LHCN-M2 (cell line): ENCODE data around the gene TLR9.

GRCh38 chr3:51977310-51978074 lies 2.6 kb downstream of the ABHD14A start:
- RAMPAGE, long total RNA, result no peak

- RAMPAGE, long total RNA, result no peak
Measured at GRCh38 chr3:52022403-52023315, 27.0 kb upstream of the RPL29 start.

DNA sequence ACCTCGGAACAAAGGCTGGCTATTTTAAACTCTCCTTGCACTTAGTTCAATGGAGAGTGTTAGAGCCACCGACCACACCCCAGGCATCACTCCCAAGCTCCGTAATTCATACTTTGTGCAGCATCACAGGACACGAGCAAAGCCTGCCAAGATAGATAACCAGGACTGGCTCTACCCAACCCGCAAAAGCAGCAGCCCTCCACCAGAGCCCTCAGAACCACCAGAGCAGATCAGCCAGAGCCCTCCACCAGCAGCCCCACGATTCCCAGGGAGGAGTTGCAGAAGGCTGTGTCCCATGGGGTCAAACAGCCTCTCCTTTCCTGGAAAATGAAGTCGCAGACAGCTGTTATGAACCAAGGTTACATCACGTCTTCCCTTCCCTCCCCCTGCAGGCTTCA lies 45.7 kb downstream of the POC1A start:
- RAMPAGE, long total RNA, result no peak

DNA sequence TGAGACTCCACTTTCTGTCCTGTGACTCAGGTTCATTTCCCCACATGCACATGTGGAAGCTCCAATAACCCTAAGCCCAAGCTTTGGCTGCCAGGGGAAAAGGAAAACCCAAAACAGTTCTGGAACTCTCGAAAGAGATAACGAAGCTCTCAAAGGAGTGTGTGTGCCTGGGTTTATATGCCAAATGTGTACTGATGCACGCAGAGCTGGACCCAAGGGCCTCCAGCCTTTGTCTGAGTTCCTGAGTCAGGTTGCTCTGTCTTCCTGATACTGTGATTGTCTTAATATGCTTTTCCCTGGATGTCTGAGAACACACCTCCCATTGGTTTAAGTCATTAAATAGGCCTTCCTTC lies 43.5 kb downstream of the POC1A start:
- RAMPAGE, long total RNA, result no peak

- RAMPAGE, long total RNA, result no peak
Measured at GRCh38 chr3:52136375-52137169, 17.7 kb downstream of the POC1A start.

- RAMPAGE, long total RNA, result no peak
Measured at GRCh38 chr3:52140078-52140577, 14.1 kb downstream of the POC1A start.

DNA sequence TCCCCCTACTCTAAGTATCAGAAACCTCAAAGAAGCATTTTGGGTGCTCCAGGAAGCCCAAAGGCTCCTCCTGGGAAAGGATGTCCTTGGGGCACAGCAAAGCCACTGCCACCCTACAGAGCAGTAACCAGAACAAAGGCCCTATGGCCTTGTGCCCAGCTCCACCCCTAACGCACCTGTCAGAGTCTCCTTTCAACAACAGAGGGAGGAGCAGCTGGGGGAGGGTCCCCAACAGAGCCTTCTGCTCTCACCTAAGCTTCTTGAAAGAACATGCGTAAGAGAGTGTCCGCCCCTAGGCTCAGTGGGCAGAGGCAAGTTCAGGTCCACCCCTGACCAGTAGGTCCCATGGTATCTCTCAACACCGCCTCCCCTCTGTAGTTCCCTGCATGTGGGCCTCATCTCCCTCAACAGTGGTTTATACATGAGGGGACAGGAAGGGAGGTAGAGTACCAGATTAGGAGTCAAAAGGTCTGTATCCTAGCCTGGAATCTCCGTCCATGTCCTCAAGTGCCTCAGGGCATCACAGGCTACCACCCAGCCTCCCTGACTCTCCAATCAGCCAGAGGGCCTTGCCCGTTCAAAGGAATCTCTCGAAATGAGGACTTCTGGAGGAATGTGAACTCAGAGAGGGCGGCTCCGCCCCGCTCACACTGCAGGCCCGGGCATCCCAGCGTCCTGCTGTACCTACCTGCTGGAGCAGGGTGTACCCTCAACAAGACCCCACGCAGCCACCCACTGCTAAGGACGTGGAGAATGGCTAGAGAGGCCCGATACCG lies 752 bp downstream of the POC1A start:
- RAMPAGE, long total RNA, result no peak

DNA sequence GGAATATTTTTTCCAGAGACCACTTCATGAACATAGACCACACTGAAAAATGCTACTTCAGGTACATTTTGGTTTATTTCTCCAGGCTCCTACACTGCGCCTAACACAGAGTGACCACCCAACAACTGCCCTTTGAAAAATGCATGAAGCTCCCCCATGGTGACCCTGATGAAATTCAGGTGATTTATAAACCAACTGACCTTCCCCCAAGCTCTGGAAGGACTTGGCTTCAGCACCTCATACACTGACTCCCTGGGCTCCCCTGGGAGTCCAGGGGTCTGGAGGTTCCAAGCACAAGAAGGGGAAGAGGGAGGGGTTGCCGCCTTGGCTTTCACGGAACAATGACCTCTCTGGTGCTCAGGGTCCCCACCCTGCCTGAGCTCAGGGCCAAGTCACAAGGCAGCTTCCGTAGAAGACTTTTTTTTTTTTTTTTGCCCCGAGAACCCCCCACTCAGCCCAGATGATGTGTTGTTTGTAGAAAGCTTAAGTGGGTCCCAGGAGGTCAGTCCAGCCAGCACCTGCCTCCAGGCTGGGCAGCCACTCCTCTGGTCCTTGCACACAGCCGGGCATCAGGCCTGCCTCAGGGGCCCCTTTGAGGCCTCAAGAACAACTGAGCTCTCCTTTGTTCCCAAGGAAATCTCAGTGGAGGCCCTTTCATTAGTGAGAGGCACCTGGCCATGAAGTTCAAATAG lies 14.1 kb upstream of the ALAS1 start:
- RAMPAGE, long total RNA, result no peak

- RAMPAGE, long total RNA, result no peak
Measured at GRCh38 chr3:52205758-52206464, 8.0 kb downstream of the ALAS1 start.

- RAMPAGE, long total RNA, result no peak
Measured at GRCh38 chr3:52225459-52225968, at the start of gene TLR9. Gene TLR9, minus strand, starts transcription at chr3:52225645.

- RAMPAGE, long total RNA, result no peak
Measured at GRCh38 chr3:52249413-52250101, 4.0 kb downstream of the PPM1M start.

GRCh38 chr3:52279706-52280537 lies 1.5 kb upstream of the WDR82 start:
- RAMPAGE, long total RNA, result no peak

DNA sequence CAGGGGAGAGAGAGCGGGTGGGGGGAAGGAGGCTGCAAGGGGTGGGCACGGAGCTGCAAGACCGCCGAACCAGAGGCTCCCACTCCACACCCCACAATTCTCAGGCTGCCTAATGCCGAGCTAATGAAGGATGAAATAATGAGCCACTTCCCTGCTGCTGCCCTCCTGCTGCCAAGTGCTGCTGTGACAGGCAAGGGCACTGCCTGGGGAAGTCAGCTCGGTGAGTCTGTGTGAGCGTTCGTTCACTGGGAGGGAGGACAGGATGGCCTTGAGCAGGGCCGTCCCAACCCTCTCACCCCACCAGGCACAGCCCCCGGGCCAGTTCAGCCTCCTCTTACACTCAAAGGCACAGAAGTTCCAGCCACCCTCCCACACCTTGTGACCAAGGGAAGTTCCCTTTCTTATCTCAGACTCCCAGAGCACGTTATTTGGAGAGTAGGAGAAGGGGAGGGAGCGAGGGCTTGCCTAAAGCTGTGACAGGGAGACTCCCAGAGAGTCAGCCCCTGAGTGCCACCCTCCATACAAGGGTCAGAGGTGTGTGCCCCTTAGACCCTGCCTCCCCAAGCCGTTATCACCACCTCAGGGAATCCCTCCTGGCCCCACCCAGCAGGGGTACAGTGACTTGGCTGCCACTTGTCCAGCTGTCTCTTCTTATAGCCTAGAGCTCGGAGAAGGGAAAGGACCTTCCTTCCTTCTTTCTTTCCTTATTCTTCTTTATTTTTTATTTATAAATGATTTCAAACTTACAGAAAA lies 12.5 kb downstream of the GLYCTK start:
- RAMPAGE, long total RNA, result no peak

GRCh38 chr3:52370302-52370767 lies 39.5 kb downstream of the BAP1 start:
- RAMPAGE, long total RNA, result no peak

DNA sequence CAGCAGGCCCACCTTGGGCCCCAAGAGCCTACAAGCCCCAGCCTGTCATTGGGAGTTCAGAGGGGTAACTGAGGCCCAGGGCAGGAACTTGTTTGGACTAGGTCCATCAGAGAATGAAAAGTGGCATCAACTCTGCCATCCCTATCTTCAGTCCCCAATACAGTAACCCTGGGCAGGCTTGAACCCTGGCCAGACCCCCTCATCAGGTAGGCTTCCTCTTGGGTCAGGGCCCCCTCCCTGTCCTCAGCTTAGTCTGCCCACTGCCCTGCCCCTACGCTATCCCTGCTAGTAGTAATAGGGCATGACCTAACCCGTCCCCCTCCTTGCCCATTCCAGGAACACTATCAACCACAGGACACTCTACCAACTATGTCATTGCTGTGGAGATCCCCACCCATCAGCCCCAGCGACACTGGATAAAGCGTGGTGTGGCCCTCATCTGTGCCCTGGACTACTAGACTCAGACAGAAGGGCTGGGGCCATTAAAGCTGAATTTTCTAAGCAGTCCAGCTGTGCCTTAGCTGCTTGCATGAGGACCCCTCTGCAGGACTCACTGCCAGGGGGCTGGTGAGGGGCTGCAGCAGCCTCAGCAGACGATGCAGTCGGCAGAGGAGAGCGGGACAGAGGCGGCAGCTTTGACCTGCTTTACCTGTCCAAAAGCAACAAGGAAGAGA lies 9.7 kb downstream of the BAP1 start:
- RAMPAGE, long total RNA, result no peak

DNA sequence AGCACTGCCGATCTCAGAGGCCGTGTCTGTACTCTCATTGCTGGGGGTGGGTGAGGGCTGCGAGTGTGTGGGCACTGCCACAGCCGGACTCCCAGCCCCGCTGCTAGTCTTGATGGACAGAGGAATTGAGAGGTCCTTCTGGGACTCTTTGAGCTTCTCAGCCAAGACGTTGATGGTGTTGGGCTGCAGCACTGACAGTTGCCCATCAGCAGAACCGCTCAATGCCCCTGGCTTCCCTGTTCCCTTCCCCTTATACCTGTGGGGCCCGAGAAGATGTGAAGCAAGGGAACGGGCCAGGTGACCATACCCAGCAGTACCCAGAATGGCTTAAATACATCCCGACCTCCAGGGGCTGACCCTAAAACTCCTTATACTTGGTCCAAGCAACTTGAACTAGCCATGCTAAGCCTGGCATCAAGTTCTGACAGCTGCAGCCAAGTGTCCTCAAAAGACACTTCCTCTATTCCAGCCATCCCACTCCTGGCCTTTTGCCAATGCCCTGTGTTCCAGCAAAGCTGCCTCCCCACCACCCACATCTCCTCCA lies 6.1 kb downstream of the BAP1 start:
- RAMPAGE, long total RNA, result no peak

DNA sequence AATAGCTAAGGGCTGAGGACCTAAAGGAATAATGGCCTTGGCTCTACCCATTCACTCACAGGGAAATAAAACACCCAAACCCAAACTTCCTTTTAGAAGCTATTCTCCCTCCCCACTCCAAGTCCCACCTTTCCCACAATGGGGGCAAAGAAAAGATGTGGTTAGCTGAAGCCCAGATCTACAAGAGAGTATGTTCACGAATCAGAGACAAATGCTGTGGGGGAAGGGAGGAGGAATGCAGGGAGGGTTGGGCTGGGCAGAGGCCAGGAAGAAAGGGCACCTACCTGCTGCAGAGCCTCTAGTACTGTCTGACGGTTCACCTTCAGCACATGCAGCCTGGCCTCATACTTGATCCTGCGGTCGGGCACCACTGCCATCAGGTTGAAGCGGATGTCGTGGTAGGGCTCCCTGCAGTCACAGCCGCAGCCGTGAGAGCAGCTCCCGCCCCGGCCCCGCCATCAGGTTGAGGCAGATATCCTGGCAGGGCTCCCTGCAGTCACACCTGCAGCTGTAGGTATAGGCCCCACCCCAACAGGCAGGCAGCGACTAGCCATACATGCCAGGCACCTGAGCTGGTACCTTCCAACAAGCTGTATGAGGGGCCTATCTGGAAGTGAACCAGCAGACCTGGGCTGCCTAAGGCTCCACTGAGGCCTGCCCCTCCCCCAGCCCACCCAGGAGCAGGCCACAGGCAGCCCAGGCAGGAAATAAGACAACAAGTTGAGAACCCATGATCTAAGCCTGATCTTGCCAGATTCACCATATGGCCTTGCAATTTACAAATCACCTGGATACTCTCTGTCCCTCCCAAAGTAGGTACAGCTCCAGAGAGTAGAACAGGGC lies 3.6 kb downstream of the BAP1 start:
- RAMPAGE, long total RNA, result no peak

DNA sequence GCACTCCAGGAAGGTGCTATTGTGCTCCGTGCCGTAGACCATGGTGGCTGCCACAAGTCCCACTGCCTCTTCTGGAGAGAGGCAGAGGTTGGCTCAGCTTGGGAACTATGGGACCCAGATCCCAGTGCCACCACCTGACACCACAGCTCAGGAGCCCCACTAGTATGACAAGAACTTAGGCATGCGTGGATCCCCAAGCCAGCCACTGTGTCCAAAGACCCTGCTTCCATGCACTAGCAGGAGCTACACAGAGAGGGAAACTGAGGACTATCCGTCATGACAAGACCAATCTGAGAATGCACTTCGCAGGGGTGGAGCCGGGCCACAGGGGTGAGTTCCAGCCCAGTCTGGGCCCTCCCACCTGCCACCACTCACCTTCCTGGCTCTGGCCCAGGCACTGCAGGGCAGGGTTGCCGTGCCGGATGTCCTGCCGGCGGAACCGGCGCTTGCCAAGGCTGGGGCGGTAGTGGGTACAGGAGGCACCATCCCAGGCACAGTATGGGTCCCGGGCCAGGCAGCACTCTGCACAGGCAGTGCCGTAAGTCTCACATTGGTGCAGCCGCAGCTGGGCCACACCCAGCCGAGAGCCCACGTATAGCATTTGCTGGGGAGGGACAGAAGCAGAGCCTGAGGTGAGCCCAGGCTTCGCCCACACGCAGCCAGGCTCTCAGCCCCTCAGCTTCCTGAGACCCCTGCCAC lies 7.2 kb downstream of the SEMA3G start:
- RAMPAGE, long total RNA, result no peak

- RAMPAGE, long total RNA, result no peak
Measured at GRCh38 chr3:52452614-52453739, 864 bp downstream of the TNNC1 start.

DNA sequence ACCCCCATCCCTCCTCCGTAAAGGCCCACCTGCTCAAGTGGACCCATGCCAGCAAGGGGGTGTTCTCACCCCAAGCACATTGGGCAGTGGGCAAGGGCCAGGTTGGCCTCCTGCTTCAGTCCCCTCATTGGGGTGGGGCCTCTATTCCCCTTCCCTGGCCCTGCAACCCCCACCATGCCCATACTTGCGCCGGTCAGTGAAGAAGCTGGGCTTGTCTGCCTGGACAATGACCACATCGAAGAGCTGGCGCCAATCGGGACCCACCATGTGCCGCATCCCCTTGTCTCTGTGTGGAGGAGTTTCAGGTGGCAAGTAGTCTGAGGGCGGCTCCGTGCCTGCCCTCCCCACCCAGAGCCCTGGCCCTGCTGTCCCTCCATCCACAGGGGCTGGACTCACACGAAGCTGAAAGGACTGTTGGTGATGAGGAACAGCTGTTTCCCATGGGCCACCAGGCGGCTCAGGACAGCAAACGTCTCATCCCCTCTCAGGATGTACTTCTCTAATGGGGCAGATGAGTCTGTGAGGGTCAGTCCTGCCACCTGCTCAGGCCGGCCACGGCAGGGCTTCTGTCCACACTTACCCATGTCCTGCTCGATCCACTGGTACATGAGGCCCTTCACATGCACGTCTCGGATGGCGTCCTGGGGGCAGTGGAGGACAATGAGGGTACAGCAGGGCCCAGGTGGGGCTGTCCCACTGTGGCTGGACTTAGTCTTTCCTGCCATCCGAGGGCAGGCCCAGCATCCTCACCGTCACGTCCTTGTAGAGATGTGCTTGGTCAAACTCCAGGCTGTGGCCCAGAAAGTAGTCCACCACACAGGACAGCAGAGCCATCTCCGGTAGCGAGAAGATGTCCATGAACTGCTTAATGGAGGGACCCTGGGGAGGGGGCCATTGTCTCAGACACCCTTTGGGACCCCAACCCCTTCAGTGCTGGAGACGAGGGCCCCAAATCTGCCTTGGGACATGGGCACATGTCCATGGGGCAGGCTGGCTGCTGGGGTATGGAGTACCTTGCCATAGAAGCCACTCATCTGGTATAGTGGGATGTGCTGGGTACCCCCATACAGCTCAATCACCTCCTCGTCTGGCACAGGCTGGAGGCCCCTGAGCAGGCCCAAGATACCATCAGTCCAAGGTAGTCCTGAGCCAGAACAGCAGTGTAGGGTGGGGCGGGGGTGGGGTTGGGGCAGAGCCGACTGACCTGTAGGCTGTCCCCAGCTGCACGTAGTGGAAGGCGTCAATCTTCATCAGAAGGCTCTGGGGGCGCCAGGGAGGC lies 5.8 kb downstream of the NT5DC2 start:
- RAMPAGE, long total RNA, result no peak